Renal cortical epithelial cell (primary cell): ENCODE results near the gene PLPPR1.

GRCh38 chr9:97670489-97671255, 26.5 kb downstream of the XPA start:
- RRBS, result no CpG with 5 or more reads among the region's 4 CpGs

GRCh38 chr9:97905232-97905568, 17.1 kb downstream of the TRMO start:
- RRBS, result no CpG with 5 or more reads among the region's 2 CpGs

DNA sequence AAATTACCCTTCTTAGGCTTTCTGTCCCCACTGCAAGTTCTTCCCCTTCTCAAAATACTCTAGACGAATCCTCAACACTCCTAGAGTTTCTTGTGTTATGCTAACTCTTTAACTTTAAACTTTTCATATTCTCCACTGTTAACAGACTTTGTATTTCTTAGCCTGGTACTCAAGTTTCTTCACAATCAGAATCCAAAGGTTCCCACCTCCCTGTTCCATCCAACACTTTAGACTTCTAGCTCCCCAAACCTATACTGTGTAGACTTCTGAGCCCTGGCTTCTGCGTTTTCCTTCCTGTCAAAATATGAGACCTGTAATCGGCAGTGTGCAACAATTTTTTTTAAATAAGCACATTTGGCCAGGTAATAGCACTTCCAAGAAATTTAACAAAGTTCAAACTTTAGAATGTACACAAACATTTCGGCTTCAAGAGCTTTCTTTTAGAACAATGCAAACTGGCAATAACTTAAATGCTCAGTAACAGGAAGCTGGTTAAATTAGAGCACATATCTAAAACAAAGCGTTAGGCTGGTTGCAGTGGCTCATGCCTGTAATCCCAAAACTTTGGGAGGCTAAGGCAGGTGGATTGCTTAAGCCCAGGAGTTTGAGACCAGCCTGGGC, 1.4 kb downstream of the TRMO start:
- RRBS, result no CpG with 5 or more reads among the region's 5 CpGs

- RRBS, result no CpG with 5 or more reads among the region's 9 CpGs
Observed at GRCh38 chr9:98014817-98015987, 32.1 kb downstream of the ANP32B start.

DNA sequence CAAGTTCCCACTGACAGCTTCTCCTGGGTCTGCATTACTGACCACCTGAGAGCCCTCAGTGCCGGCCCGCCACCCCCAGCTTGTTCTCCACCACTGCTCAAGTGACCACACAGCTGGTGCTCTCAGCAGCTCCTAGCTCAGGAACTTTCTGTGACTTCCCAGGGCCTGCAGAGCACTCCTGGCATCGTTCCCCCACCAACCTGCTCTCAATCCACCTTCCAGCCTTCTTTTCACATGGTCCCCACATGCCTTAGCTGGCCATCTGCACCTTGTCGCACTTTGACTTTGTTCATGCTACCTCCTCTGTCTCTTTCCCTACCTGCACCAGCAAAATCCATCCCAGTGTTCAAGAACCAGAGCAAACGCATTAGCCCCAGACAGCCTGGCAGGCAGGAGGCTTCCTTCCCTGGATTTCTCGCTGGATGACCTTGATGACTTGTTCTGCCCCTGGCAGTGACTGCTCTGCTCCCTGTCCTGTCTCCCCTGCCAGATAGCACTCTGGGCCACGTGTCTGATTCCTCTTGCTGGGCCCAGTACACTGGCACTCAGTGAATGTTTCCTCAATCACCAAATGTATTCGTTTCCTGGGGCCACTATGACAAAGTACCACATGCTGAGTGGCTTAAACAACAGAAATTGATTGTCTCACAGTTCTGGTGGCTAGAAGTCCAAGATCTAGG, 35.0 kb upstream of the NANS start:
- RRBS, result no CpG with 5 or more reads among the region's 8 CpGs

- RRBS, result no CpG with 5 or more reads among the region's 14 CpGs
Observed at GRCh38 chr9:98228301-98229333, 26.8 kb downstream of the TBC1D2 start.

DNA sequence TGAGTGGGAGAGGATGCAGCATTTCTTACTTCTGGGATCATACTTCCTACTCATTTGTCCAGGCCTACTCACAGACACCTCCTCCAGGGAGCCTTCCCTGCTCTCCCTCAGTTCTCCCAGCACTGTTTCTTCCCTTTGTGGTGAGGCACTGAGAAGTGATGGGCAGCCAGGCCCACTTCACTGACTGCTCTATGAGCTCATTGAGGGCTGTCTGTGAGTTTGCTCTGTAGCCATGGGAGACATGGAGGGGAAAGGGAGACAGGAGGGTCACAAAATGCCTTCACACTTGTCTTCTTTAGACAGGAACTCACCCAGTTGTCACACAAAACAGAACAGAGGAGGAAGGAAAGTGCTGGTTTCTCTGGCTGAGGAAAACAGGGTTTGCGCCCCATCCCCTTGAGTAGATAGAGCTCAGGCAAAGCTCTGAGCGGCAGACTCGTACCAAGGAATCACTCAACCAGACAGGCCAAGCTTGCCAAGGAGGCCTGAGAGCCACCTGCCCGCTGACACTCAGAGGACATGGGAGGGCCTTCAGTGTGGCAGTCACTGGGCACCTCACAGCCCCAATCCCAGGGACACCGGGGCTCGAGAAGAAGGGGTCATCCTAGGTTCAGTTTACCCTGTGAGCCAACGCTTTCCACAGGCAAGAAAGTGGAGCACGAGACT, 152.8 kb downstream of the GABBR2 start:
- RRBS, result no CpG with 5 or more reads among the region's 8 CpGs

DNA sequence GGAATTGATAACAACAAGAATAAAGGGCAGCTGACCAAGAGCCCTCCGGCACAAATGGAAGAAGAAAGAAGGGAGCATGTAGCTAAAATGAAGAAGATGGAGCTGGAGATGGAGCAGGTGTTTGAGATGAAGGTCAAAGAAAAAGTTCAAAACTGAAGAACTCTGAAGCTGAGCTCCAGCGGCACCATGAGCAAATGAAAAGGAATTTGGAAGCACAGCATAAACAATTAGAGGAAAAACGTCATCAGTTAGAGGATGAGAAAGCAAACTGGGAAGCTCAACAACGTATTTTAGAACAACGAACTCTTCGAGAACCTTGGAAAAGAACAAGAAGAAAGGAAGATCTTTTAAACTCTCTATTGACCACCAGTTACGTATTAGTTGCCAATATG, 101.0 kb downstream of the GABBR2 start:
- RRBS, result no CpG with 5 or more reads among the region's 7 CpGs

DNA sequence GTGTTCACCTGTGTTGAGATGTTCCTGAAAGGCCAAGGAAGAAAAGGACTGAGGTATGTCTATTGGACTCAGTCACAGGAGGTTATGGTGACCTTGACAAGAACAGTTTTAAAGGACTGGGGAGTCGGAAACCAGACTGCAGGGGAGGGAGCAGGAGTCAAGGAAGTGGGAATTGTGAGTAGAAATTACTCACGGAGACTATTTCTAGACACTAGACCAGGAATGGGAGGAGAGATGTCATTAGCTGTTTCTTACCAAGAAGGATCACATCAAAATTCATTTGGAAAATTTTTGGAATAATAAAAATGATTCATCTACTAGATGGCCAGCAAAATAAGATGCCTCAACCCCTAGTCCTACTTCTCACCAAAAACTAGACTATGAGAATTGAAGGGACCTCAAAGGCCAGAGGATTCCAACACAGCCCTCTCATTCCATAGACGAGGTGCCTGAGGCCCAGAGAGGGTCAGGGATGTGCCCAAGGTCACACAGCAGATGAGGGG, 61.4 kb upstream of the COL15A1 start:
- RRBS, result no CpG with 5 or more reads among the region's 3 CpGs

- RRBS, result no CpG with 5 or more reads among the region's 1 CpG
Observed at GRCh38 chr9:98940410-98940667, 3.4 kb upstream of the COL15A1 start.

- RRBS, result no CpG with 5 or more reads among the region's 9 CpGs
Observed at GRCh38 chr9:99071169-99071916, 33.6 kb upstream of the TGFBR1 start.

DNA sequence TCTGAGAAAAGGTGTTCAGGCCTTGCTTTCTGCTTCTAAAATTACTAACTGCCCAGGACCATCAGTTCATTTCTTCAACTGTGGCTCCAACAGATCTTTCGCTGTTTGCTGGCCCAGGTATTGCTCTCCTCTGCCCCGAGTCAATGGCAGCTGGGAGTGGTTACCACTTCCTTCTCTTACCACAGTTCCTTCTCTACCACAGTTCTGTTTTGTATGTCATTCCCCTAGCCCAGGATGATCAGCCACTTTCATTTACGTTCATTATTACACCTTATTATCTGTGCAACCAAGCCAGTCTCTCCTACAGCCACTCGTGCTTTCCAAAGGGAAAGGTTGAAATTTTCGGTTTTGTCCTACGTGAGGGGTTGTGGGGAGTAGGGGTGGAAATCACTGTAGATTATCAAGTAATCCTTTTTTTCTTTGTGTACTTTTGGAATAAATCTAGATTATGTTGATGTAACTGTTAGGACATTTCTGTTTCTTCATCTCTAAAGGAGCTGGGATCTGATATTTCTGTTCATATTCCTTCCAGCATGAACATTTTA, 14.2 kb downstream of the TGFBR1 start:
- RRBS, result no CpG with 5 or more reads among the region's 6 CpGs

DNA sequence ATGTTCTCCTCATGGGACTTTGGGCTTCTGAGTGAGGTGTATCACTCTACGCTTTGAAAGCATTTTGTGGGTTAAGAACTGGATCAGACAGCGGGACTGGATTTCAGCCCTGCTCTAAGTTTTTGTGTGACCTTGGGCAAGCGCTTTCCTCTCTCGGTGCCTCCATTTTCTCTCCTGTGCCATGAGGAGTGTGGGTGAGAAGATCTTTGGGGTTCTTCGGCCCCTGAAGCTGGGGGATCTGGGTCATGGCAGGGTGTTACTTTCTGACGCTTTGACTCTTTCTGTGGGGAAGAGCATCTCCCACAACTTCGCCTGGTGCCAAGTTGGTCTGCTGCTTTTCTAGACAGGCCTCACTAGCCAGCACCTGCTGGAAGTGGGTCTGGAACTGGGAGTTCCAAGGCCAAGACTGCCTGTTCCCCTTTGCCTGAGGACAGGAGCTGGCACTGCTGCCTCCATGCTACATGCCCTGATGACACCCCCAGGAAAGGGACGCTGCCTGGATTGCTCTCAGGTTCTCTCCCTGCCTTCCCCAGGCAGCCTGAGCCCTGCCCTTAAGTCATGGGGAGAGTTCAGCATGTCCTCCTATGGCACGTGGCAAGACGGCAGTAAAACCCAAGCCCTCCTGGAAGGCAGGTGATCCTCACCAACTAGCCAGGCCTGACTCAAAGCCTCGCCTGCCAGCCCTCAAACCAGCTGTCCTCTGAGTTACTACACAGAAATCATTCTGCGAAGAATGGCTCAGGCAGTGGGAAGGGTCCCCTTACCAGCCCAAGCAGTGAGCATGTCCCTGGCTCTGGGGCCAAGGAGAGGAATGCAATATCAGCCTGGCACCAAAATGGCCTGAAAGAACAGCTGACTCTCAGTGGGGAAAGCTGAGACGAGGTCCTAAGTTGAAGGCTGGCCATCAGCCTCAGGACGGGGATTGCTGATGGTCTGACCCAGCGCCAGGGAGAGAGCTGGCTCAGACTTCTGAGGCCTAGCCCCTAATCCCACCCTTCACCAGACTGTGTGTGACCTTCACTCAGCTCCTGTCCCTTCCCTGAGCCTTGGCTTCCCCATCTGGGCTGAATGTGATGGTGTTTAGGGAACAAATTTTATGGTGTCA, 35.8 kb downstream of the SEC61B start:
- RRBS, result no CpG with 5 or more reads among the region's 15 CpGs

GRCh38 chr9:99478650-99479059, 256.6 kb downstream of the SEC61B start:
- RRBS, result no CpG with 5 or more reads among the region's 9 CpGs

- RRBS, result no CpG with 5 or more reads among the region's 1 CpG
Observed at GRCh38 chr9:100002570-100002894, 96.1 kb downstream of the STX17 start.

DNA sequence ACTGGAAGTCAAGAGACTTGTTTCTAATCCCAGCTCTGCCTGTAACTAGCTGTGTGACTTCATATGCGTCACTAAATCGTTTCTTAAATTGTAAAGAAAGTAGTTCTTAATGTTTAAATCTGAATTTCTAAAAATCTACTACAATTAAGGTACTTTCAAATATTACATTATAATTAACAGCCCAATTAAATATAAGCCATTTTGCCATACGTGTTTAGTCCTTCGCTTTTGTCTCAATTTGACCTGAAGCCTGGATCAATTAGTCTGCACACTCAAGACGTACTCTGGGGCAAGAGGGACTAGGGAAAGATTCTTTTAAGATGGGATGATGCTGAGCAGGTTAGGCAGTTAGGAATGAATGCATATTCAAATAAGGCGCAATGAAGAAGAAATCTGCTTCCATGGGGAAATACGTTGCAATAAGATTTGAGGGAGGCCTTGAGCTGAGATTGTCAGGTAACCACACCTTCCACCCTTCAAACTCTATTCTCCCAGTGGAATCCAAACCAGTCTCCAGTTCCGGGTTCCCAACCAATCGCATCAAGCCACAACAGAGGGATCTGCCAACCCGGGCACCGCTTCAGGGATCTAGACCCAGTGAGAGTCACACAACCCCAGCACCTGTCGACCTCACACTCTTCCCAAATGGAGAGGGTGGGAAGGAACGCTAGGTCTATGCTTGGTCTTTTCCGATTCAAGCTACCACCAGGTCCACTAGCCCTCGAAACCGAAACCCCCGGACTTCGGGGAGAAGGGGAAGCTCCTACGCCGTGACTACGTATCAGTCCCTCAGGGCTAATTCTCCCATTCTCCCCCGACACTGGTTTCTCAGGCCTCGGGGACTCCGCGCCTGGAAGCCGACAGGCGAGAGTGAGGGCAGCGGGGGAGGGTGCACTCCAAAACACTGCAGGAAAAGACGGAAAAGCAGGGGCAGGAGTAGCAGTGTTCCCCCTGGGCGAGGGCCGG, 745 bp downstream of the ERP44 start:
- RRBS, result no CpG with 5 or more reads among the region's 31 CpGs

- RRBS, result no CpG with 5 or more reads among the region's 10 CpGs
Observed at GRCh38 chr9:100144577-100145056, 45.6 kb downstream of the INVS start.

- RRBS, result no CpG with 5 or more reads among the region's 3 CpGs
Observed at GRCh38 chr9:100425623-100426234, 1.2 kb upstream of the MSANTD3 start.

DNA sequence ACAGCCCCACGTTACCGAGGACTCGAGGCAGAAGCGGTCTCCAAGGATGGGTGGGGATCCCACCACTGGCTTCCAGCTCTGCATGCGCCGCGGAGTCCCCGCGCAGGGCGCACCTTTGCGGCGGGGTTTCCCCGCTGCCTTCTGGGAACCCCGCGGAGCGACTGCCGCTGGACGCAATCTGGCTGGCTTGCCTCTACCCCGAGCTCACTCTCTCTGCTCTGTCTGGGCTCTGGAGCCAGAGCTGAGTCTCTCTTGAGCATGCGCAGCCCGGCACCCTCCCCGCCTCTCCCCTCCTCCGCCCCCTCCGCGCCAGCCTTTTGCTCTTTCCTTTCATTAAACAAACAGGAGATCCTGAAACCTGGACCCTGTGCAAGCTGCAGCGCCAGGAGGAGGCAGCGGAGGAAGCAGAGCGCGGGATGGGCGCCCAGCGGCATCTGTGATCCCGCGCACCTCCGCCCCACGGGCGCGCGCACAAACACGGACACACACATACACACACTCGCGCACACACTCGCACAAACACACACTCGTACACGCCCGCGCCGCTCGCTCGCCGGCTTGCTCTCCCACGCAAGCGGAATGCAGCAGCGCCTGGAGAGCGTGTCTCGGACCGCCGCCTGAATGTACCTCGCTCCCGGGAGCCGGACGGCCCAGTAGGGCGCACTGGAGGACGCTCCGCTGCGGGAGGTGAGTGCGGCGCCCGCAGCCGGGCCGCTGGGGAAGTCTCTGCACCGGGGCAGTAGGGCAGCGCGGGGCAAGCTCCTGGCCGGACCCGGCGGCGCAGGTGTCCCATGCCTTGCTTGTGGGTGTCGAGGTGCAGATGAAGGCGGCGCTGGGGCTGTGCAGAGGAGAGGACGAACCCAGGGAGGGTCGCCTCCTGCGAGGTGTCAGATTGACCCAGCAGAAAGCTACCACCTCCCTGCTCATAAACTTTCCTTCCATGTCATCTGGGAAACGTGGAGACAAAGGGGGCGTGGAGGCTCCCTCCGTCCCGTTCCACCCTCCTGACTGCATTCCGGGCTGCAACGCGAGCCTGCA, at the start of gene PLPPR1:
PLPPR1 (plus strand) TSS at position 312 of the 1,038 bp plus-strand sequence.
- RRBS, result 1% methylated on average over 25 of the region's 90 CpGs

DNA sequence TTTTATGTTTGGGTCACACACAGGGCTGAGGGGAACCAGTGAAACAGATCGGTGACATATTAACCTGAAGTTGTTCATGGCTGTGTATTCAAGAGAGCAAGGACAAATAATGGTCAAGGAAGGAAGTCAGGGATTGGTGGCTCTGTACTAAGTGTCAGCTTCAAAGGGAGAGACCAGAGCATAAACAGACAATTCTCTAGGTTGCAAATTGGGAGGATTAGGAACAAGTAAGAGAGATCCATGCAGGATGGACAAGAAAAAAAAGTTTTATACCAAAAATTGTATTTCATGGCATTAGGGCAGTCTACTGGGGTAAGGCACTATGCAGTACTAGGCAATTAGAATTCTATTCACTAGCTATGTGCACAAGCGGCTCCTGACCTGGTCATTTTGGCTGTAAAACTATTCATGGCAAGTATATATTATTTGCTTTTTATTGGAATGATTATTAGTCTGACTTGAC, 156.3 kb downstream of the PLPPR1 start:
- RRBS, result no CpG with 5 or more reads among the region's 2 CpGs